Measurements from ENCODE around the gene TEX51.

DNA sequence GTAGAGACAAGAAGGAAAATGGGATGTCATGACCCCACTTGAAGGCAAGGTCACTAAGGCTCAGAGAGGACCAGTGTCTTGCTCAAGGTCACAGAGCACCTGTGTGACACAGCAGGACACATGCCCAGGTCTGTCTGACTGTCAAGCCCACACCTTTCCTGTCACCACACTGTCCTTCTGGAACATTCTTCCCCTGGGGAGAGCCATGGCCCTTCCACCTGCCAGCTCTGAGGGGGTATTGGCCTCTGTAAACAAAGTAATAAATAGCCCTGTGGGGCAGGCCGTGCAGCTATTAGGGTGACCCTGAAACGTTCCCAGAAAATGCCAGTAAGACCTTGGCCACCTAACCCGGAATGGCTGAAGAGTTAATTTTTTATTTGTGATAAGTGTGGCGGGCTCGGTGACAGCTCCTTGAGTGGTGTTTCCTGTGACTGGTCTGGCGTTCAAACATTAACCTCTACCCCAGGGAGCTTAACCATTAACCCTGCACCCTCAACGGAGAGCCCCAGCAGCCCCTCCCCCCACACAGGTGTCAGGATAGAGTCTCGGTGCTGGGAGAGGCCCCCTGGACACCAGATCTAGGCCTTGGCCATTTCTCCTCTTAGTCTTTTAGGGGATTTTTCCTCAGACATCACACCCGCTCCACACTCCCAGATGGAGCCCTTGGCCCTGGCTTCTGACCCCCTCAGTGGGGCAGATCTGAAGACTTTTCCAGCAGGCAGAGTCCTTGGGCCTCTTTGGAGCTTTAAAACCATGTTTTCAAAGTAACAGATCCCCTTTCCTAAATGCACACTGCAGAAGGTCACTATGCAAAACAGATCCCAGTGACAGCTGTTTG, 36.7 kb downstream of the SCTR start:
- PRO-cap, 2 experiments, result peak in 2 of 2 experiments; most common plus-strand start position 524 of the sequence (in 1); most common minus-strand start position 417 of the sequence (in 2)

- PRO-cap, 2 experiments, result no peak in any of the 2 experiments
These were observed 21.1 kb downstream of the TMEM177 start for GRCh38 chr2:119699981-119700529.

DNA sequence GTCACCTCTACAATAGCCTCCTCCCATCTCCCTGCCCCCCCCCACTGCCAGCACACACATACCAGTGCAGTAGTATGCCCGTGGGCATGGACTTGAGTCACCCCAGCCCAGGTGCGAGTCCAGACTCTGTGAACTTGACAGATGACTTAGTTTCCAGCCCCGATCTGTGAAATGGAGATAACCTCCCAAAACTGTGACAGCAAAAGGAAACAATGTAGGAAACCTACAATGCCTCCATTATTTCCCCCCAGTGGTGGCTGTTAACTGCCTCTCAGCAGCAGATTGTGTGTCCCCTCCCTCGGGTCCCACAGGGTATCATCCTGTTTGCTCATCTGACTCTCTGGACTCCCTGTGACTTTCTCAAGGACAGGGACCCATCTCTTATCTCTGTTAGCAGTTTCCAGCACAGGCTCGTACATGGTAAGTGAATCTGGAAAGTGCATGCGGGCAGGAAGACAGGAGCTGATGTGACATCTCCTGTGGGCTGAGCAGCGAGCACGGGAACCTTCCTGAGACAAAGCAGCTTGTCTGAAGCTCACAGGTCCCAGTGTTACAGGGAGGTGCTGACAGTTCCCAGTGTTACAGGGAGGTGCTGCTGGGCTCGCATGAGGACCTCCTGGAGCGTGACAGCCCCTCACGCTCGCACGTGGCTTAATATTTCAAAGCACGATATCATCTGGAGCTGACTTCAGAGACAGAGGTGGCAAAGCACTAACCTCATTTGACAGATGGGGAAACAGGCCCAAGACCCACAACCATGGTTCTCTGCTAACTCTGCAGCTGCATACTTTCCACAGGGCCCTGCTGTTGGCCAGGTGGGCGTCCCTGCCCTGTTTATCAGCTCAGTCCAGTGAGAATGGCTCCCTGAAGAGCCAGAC, 4.3 kb upstream of the TMEM185B start:
- PRO-cap, 2 experiments, result no peak in any of the 2 experiments

GRCh38 chr2:120251959-120252243, 751 bp upstream of the RALB start:
- PRO-cap, 2 experiments, result no peak in any of the 2 experiments

DNA sequence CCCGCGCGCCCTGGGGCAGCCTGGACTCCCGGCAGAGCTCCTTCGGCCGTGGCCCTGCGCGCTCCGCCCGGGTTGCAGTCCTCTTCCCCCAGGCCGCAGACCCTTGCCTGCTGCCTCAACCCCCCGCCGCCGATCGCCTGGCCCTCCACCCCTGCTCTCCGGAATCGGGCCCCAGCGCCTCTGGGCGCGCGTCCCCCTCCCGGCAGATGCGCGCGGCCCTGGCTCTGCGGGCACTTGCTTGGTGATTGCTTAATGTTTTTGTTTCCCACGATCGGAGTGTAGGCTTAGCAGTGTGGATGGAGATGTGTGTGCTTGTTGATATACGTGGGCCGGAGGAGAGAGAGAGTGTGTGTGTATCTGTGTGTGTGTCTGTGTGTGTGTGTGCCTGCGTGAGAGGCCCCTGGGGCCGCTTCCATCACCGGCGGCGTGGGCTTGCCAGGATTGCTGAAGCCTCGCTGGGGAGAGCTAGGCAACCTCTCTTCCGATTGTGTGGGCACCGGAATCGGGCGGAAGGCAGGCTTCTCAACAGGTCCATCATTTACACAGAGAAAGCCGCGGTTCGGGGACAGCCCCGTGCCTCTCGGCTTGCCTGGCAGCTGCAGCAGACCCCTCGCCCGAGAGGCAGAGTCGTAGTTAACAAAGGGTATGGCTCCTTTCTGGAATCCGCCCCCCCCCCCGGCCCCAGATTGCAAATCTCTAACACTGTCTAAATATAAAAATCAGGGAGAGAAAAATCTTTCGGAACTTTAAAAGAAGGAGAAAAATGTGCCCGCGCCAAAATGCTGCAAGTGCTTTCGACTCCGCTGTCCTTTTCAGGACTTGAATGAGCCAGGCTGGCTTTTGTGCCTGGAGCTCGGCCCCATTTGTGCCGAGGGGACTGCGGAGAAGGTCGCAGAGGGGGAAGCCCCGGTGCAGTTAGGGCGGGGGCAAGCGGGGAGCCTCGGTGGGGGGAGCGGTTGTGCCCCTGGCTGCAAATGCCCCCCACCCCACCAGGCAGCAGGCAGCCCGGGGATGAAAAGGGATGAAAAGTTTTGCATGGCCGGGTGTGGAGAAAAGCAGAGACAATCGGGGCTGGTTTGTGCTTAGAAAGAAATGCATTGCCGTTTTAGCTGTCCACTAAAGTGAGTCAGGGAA, 1.2 kb downstream of the INHBB start:
- PRO-cap, 2 experiments, result peak in 1 of 2 experiments; most common minus-strand start position 210 of the sequence (in 1)

- PRO-cap, 2 experiments, result peak in 1 of 2 experiments; most common plus-strand start chr2:120442223 (in 1)
These were observed 96.1 kb downstream of the INHBB start for GRCh38 chr2:120441909-120442596.

- PRO-cap, 2 experiments, result no peak in any of the 2 experiments
These were observed 13.0 kb upstream of the GLI2 start for GRCh38 chr2:120722475-120723167.

DNA sequence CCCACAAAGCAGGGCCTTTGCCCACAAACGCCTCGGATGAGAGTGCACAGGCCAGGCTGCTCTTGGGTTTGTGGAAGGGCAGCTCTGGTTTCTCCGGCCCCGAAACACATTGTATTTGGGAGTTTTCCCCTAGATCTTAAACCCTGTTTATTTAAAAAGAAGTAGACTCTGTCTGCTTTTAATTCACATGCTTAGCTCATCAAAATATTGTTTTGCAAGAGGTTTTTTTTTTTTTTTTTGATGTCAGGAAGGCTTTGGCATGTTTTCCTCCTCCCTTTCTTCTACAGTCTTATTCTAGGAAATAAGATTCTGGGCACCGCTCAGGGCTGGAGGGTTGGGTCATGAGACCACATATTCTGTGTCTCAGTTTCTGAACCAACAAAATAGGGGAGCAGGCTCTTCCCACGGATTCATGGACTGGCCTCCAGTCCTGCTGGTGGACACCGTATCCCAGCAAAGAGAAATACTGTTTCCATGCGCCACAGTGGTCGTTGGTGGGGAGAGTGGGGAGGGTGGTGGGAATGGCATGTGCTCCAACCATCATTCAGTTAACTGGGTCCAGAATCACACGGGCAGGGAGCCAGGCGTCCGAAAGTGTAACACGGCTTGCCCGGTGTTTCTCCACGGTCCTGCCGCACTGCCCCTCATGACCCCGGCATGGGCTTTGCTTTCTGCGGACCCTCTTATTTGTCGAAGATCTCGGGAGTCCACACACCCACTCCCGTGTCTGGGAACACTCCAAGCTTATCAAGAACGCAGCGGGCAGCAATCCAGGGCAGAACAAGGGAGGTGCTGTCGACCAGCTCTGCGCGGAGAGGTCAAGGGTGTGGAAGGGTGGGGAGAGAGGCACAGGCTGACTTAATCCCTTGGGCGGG, 176.6 kb downstream of the GLI2 start:
- PRO-cap, 2 experiments, result no peak in any of the 2 experiments

- PRO-cap, 2 experiments, result no peak in any of the 2 experiments
These were observed 82.5 kb downstream of the CLASP1 start for GRCh38 chr2:121566654-121567264.

GRCh38 chr2:121650400-121651225, 1.4 kb upstream of the CLASP1 start:
- PRO-cap, 2 experiments, result no peak in any of the 2 experiments

DNA sequence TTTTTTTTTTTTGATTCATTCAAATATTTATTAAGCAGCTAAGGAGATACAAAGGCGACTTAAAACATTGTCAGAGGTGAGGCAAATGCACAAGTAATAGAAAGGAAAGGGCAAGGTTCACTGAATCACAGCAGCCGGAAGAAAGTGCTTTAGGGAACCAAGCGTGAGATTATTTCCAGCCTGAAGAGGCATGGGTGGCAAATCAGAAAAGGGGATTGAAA, 28.6 kb downstream of the NIFK start:
- PRO-cap, 2 experiments, result no peak in any of the 2 experiments

- PRO-cap, 2 experiments, result no peak in any of the 2 experiments
These were observed 984.6 kb downstream of the TSN start for GRCh38 chr2:122739822-122740600.

- PRO-cap, 2 experiments, result no peak in any of the 2 experiments
These were observed 993.0 kb downstream of the TSN start for GRCh38 chr2:122748356-122748995.

- PRO-cap, 2 experiments, result no peak in any of the 2 experiments
These were observed 60.6 kb upstream of the GYPC start for GRCh38 chr2:126595365-126595760.

DNA sequence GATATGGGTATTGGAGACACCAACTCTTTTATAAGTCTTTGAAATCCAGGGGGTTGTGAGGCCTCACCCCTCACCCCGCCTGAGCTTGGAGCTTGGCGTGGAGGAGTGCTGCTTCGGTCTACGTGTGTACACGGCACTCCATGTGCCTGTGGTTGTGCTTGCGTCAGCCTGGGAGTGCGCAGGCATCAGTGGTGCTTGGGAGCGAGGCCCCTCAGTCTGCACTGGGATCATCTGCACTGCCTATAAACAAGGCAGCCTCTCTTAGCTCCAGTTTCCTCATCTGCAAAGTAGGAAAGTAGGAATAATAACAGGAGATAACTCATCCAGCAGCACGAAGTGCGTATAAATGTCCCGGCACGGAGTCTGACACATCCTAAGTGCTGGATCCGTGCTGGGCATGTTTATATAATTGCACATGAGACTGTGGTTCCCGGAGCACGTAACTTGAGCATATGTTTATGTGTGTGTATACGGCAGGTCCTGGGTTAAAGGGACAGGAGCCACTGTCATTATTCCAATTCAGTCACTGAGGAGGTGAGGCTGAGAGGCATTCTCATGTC, 1.3 kb downstream of the GYPC start:
- PRO-cap, 2 experiments, result peak in 2 of 2 experiments; most common plus-strand start position 214 of the sequence (in 2); most common minus-strand start position 107 of the sequence (in 1)

GRCh38 chr2:126657690-126658293, 1.8 kb downstream of the GYPC start:
- PRO-cap, 2 experiments, result peak in 1 of 2 experiments; most common plus-strand start chr2:126657969 (in 1)

GRCh38 chr2:126688543-126688861, 32.5 kb downstream of the GYPC start:
- PRO-cap, 2 experiments, result no peak in any of the 2 experiments

GRCh38 chr2:126898736-126898977, at the start of gene TEX51:
Gene TEX51, plus strand, starts transcription at chr2:126898890.
- PRO-cap, 2 experiments, result no peak in any of the 2 experiments

- PRO-cap, 2 experiments, result peak in 2 of 2 experiments; most common plus-strand start chr2:126971822 (in 1)
These were observed 72.9 kb downstream of the TEX51 start for GRCh38 chr2:126971703-126971975.

DNA sequence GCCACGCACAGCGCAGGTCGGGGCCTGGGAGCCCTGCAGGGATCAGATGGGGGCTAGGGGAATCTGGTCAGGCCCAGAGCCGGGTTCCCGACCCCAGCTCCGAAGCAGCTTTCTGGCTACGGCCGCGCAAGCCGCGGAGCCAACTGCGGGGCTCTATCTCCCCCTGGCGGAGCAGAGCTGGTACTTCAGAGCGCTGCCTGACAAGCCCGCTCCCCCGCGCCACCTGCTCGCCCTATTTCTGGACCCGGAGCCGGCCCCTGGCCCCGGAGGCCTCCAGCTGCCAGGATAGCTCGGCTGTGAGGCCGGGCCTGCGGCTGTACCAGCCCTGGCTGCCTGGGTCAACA, 73.3 kb downstream of the TEX51 start:
- PRO-cap, 2 experiments, result no peak in any of the 2 experiments

Data from Metastatic Liver Carcinoma in the Adrenal Gland (tissue), 2 donors.